RPMI7951 (cell line): ENCODE measurements around a stretch of chr3.

GRCh38 chr3:188431518-188432066, 277.6 kb downstream of the LPP start:
- RAMPAGE, long total RNA = no peak

- RAMPAGE, long total RNA = no peak
These were observed 385.1 kb downstream of the LPP start for GRCh38 chr3:188538930-188539604.

GRCh38 chr3:188640810-188641547, 487.0 kb downstream of the LPP start:
- RAMPAGE, long total RNA = no peak

DNA sequence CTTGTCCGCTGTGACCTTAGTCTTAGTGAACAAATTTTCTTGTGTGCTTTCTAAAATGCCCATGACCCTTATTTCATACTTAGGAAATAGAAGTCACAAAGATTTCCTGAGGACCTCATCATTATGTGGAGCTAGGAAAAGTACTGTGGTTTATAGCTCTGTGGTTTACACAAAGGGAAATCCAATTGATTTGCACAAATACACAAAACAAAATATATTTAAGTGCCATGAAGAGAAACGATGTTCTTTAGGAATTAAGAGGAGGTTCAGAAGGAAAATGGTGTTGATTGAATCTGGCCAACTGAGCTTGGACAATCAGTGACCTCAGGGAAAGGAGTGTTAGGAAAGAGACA, 500.0 kb downstream of the LPP start:
- RAMPAGE, long total RNA = no peak

DNA sequence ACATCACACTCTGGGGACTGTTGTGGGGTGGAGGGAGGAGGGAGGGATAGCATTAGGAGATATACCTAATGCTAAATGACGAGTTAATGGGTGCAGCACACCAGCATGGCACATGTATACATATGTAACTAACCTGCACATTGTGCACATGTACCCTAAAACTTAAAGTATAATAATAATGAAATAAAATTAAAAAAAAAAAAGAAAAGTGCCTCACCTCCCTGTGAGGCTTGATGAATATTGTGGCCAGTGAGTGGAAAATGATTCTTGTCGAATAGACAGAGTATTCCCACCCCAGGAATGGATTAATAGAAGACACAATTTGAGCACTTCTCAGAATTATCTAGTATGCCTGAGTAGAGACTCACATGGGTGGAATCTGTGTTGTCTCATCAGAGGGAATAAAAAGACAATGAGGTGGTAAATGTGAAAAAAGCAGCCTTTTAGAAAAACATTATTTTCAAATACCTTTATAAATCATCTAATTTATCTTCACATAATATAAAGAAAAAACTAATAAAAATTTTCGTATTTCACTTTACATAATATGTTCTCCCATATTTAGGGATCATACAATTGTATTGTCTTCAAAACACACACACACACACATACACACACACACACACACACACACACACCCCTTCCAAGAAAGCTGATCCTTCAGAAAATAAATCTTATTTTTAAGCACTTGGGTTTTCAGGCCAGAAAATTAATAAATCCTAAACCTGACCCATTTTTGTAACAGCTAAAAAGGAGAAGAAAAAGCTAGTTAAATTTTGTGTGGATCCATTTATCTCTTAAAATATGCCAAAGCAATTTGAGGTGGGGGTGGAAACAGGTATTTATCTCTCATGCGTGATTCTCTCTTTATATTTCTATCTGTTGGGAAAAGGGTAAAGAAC, 285.4 kb upstream of the TPRG1 start:
- RAMPAGE, long total RNA = no peak

GRCh38 chr3:188948621-188949698, 222.8 kb upstream of the TPRG1 start:
- RAMPAGE, long total RNA = no peak

DNA sequence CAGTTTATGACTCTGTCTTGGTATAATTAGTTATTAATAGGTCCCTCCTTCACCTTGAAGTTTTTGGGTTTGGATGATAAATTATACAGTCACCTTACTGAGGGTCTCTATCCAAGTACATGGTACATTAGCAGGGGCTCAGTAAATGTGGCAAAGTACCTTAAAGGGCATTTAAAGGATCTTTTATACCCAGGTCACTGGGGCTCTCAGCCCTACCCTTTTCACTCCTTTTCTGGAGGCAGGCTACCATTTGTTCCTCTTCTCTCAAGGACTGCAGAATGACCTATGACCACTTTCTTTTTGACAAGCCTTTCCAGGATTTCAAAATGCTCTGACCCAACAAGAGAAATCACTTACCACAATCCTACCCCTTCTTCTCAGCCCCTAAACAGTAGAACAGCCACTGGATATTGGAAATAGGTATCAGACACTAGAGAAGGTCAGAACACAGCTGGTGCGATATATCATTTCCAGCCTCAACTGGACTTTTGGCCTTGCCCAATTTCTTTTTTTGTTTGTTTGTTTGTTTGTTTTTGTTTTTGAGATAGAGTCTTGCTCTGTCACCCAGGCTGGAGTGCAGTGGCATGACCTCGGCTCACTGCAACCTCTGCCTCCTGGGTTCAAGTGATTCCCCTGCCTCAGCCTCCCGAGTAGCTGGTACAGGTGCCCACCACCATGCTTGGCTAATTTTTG, 221.7 kb upstream of the TPRG1 start:
- RAMPAGE, long total RNA = no peak

GRCh38 chr3:189022726-189022943, 149.1 kb upstream of the TPRG1 start:
- RAMPAGE, long total RNA = no peak

DNA sequence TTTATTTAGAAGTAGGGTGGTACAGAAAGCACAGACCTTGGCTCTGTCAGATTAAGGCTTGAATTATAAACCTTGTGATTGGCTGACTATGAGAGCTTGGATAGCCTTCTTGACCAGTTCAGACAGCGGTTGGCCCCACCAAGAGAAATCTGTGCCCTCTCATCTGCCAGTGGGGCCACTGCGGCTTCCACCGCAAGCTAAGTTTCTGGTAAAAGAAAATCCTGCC, 71.2 kb upstream of the TPRG1 start:
- RAMPAGE, long total RNA = no peak

DNA sequence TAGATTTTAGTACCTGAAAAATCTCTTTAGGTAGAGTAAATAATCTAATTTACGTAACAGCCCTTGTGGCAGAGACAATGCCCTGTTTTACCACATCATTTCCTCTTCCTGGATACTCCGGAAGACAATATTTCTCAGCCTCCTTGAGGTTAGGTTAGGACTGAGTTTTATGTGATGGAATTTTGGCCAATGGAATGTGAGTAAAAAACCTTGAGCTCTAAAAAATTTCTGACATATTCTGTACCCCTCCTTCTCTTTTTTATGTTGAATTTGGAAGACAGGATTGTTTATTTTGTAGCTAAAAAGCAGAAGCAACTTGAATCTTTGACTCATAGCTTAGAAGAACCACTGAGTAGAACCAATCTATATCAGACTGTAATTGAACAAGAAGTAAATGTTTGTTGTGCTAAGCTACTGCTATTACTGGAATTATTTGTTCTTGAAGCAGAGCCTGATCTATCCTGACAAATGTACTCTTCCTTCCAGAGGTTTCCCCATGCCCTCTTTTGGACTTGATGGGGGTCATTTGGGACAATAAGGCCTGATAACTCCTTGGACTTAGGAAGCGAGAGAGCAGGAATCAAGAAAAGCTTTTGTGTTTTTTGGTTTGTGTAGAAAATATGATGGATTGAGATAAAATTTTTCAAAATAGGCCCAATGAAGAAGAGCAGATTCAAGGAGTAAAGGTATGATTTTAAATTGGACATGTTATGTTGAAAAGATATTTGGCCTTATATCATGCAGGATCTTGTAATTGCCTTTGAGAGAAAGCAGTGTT, 50.4 kb upstream of the TPRG1 start:
- RAMPAGE, long total RNA = no peak

DNA sequence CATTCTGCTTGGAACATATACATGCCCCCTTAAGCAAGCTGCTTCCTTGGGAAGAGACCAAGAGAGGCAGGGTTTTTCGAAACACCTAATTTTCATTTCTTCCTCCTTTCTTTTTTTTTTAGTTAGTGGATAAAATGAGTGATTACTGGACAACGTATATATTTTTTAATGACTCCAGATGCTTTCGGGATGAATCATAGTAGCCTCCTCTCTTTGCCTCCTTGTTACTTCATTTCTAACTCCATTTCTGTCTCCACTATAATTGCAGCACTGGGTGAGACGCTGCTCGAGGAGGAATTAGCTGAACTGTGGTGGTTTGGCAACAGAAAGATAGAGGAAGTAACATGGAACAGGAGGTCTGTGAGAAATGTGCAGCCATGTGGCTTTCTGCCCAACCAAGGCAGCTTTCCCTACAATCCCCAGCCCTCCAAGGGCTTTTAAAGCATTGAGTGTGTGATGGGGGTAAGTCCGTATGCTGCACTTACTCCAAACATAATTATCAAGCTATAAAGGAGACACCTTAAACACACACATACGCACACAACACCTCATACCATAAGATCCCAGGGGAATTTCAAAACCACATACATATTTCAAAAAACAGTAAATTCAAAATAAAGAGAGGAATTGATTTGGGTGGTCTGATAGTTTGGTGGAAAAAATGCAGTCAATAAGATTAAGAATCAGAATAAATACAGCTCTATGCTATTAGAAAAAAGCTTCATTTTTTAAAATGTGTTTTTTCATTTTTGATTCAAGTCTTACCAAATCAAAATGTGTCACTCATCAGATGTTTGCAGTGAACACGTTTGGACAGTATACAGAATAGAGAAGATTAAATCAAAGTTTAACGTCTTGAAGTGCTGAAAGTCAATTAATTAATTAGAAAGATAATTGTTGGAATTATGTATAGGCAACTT, 105.3 kb downstream of the TPRG1 start:
- RAMPAGE, long total RNA = no peak

DNA sequence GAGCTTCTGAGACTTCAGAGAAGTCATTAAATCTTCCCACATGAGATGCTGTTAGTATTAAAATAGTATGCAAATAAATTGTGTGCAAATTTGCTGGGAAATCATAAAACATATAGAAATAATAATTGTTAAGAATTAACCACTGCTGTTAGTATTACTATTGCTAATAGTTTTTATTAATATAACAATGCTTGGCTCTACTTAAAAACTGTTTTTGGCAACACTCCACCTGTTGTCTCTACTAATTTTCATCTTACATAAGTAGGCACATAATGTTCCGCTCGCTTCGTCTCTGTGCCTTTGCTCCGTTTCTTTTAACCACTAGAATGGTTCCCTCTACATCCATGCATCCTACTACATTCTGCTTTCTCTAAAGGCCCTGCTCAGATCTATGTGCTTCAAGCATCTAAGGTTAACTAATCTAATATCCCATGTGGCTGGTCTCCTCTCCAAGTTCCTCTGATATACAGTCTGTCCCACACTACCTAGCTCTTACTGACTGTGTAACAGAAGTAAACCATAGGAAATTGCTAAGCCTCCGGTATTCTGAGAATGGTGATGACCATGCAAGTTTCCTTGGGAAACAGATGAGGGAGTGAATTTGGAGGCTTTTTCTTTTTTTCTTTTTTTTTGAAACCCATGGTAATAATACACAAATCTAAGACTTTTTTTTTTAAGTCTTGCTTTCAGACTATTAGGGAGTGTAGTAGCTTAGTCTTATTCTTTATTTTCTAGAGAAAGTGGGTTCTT, 138.3 kb downstream of the P3H2 start:
- RAMPAGE, long total RNA = no peak

GRCh38 chr3:190054991-190055551, 65.6 kb downstream of the P3H2 start:
- RAMPAGE, long total RNA = no peak

DNA sequence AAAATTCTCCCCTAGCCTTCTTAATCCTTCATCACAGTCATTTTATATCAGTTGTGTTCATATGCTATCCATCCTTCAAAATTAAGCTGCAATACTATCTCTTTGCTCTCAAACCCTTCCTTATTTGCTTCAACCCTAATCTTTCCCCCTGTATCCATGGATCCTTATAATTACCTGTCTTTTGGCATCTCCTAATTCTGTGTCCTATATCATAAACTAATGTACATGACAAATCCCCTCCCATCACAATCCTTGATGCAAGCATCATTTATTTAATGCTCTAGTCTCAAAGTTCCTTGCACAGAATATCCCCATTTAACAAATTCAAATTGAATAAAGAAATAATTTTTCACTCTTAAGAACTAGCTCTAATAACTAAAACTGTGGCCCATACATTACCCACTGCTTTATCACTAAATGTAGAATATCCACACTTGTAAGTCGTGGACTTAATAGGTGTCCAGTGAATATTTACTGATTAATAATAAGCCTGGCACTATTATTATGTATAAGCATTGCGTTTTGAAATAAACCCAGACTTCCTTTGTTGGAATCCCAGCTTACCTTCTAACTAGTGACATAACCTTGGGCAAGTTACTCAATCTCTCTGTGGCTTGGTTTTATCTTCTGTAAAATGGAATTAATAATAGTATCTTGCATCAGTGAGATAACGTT, 58.5 kb downstream of the P3H2 start:
- RAMPAGE, long total RNA = no peak

GRCh38 chr3:190073253-190073956, 47.3 kb downstream of the P3H2 start:
- RAMPAGE, long total RNA = no peak

DNA sequence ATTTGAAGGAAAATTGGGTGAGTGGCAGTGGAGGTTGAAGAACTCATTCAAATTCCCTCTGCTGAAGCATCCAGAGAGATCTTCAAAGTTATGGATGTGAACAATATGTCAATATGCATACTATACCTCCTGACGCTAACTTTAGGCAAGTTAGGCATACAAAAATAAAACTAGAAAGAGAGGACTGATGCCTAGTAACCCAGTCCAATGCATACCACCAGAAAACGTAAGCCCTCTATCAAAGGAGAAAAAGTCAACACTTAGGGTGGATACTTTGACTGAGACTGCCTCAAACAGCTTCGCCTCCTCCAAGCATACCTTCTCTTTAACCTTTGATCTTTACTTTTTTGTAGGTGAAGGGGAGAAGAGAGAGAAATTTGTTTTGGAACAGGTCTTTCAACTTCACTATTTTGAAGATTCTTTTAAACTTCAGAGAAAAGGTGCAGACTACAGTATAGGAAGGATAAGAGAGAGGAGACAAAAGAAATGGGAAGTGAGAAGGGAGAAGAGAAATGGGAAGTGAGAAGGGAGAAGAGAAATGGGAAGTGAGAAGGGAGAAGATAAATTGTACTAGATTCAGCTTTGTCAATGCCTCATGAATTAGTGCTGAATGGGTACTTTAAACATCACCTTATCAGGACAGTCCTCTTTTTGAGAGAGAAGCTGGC, 1.2 kb downstream of the P3H2 start:
- RAMPAGE, long total RNA = no peak

- RAMPAGE, long total RNA = no peak
These were observed 1.8 kb downstream of the CLDN1 start for GRCh38 chr3:190320434-190320915.

GRCh38 chr3:190580679-190581237, 66.9 kb downstream of the IL1RAP start:
- RAMPAGE, long total RNA = no peak

DNA sequence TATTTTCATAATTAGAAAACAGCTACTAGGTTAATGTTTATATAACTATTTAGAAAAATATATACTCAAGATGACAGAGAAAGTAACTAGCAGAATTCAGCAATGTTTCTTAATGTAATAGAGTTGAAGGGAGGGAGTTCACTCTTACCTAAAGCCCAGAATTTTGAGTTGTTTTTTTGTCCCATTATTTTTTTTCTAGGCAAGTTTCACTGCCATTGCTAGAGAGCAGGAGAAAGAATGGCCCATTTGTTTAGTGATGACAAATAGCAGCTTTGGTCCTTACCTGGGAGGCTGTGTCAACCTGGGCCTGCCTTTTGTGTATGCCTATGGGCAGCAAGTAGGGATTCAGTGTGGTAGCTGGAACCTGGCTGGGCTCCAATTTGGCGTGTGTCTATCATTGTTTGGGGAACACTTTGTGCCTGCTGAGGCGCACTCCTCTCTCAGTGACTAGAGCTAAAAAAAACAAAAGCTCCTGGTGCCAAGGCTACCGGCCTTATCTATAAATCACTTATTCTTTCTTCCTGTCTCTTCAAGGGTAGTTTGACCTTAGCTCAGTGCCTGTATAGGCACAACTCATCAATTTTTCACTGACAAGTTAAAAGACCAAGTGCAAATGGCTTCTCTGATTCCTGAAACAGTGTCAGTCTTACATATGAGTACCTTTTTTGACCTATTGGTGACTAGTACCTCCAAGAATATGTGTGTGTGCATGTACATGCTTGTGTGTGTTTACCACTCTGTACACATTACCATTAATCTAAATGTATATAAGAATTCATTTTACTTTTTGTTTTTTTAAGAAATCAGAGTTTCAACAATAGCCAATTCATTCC, 54.8 kb downstream of the GMNC start:
- RAMPAGE, long total RNA = no peak

- RAMPAGE, long total RNA = no peak
These were observed 1.9 kb downstream of the GMNC start for GRCh38 chr3:190860544-190860988.